AG09309 (cell line): ENCODE measurements around a stretch of chr12.

- RRBS = 2% methylated on average over 4 of the region's 15 CpGs
Measured at GRCh38 chr12:108691463-108692417, 39.6 kb downstream of the CORO1C start.

GRCh38 chr12:108692418-108692802, 38.9 kb downstream of the CORO1C start:
- RRBS = no CpG with 5 or more reads among the region's 3 CpGs

GRCh38 chr12:108784706-108785109, 53.4 kb upstream of the CORO1C start:
- RRBS = no CpG with 5 or more reads among the region's 2 CpGs

DNA sequence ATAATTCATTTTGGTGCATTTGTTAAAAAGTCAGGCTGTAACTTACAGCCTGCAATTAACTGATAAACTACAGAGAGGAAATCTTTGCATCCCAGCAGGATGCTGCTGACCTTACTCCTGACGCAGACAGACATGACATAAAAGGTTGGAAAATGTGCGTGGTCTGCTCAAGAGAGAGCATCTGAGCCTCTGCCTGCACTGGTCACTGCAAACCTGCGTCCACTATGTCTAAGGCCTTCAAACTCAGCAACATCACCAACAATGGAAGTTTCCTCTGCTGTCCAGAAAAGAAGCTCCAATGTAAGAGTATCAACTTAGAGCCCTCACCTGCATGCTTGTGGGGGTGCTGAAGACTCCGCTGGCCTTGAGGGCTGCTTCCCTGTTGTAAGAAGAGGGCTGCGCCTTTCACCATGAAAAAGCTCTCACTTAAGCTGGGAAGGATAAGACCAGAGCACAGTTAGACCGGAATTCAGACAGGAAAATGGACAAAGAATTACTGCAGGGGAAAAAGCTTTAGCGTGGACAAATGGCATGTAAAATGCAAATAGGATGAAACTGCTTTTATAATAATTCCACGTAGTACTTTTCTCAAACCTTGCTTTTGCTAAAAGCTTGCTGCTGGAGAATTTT, 34.3 kb downstream of the SSH1 start:
- RRBS = no CpG with 5 or more reads among the region's 8 CpGs

DNA sequence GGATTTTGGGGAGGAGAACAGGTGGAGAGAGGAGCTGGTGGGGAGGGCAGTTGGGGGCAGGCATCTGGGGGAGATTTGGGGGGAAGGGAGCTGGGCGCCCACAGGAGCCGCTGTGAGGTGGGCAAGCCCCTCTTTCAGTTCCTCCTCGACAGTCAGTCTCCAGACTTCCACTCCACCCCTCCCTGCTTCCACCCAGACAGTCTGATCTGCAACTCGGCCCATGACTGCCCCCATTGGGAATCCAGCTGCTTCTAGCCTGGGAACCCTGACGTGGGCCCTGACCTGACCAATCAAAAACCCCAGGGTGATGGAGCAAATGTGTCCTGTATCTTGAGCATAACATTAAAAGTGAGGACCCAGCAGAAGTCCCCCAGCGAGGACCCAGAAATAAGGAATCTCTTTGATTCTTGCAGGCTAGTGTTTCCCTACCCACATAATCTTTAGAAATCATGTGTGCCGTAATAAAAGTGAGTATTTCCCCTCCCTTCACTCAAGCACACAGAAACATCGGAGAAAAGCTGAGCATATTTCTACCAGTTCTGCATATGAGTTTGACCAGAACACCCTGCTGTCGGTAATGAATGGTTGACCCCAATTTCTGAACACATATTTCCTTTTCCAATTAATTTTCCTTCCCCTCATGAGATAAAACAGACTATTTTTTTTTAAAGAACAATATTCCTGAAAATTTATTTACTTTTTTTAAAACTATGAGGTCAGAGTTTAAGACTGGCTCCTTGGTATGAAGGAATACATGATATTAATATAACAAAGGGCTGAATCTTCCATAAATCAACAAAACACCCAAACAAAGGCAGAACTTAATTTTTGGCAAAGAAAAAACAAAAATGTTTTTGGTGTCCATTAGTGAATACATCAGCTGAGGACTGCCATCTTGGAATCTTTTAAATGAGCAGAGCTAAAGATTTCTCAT, 6.3 kb downstream of the SSH1 start:
- RRBS = no CpG with 5 or more reads among the region's 9 CpGs

DNA sequence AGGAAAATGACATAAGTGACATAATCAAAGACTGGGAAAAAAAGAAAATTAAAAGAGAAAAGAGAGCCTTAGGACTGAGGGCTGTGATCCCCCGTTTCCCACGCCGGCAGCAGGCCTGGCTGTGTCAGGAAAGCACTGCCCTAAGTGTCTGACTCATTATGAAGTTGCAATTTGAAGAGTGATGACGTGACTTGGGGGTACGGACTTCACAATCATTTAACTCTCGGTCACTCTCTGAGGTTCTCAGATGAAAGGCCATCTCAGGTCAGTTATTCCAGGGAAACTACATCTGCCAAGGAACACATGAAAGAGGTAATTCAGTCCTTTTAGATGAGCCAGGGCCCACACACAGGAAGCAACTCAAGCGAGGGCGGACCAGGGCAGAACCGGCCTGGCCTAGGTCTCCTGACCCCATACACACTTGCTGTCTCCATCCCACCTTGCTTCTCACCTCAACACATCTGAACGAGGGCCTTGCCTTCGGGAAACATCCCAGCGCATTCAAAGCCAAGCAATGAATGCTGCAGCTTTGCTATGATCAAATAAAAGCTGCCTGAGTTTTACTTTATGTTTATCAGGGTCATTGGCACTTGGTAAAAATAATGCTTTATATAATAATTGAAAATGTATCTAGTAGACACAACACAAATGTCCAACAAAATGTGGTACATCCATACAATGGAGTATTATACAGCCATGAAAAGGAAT, 2.8 kb downstream of the SSH1 start:
- RRBS = no CpG with 5 or more reads among the region's 12 CpGs

DNA sequence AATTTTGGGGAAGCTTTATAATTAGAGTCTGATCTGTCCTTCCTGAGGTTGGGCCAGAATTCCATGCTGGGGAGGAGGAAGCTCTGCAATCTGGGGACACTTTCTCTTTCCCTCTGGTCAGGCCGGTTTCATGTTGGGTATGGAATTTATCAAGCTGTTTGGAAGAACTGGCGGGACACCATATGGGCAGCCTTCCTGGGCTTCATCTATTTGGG, 54.4 kb downstream of the SVOP start:
- RRBS = no CpG with 5 or more reads among the region's 2 CpGs

- RRBS = 2% methylated on average over 8 of the region's 28 CpGs
Measured at GRCh38 chr12:109052727-109053469, 522 bp downstream of the USP30 start.

GRCh38 chr12:109085680-109086379, 7.4 kb downstream of the ALKBH2 start:
- RRBS = no CpG with 5 or more reads among the region's 15 CpGs

DNA sequence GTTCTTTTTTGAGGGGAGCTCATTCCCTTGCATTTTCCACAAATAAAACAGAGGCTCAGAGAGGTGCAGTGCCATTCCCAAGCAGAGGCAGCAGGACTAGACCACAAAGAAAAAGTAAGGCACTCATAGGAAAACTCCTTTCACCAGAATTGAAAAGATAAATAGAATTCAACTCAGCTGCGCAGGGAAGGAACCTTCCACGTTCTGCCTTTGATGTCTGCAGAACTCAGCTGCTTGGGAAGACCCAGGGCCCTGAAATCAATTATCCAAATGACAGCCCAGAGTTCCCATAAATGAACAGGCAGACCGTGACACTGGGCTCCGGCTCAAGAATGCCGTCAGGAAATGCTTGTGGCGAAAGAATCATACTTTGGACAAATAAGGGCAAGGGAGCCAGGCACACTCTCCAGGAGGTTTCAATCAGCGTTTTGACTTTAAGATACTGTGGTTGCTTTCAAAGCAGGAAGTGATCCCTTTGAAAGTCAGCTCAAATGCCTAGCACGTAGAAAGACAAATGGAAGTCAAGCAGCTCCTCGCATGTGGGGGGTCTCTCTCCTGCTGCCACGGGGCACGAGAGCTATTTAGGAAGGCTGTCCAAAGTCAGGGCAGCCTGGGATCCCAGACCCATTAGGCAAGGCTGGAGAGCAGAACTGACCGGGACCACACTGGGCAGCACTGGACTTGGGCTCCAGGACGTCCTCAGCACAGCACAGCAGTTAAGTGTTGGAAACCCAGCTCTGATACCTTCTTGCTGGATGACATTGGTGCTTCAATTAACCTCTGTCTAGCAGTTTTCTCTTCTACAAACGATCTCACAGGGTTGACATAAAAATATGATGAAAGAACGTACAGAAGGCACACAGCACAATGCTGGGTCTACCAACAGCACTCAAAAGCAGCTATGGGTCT, 13.9 kb downstream of the KCTD10 start:
- RRBS = no CpG with 5 or more reads among the region's 15 CpGs

- RRBS = no CpG with 5 or more reads among the region's 4 CpGs
Measured at GRCh38 chr12:109489161-109489563, 11.7 kb downstream of the UBE3B start.

DNA sequence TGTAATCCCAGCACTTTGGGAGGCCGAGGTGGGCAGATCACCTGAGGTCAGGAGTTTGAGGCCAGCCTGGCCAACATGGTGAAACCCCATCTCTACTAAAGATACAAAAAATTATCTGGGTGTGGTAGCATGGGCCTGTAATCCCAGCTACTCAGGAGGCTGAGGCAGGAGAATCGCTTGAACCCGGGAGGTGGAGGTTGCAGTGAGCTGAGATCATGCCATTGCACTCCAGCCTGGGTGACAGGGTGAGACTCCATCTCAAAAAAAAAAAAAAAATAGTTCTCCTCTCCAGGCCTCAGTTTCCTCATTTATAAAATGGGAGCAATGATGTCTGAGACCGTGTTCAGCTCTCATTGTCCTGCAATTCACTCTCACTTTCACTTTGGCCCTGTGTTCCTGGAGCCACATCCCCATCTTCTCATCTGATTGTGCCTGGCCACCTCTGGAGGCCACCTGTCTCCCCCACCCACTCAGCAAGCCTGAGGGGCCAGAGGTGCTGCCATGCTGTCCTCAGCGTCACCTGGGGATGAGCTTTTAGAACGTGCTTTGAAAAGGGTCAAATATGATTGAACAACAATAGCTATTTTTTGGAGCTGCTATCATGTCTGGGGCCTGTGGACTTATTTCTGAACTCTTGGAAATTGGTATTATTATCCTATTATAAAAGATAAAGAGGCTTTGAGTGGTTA, 21.0 kb downstream of the MMAB start:
- RRBS = no CpG with 5 or more reads among the region's 6 CpGs

- RRBS = no CpG with 5 or more reads among the region's 15 CpGs
Measured at GRCh38 chr12:109563643-109564039, 9.7 kb downstream of the MMAB start.

- RRBS = 9% methylated on average over 6 of the region's 23 CpGs
Measured at GRCh38 chr12:109714773-109715157, 1.1 kb downstream of the FAM222A start.

DNA sequence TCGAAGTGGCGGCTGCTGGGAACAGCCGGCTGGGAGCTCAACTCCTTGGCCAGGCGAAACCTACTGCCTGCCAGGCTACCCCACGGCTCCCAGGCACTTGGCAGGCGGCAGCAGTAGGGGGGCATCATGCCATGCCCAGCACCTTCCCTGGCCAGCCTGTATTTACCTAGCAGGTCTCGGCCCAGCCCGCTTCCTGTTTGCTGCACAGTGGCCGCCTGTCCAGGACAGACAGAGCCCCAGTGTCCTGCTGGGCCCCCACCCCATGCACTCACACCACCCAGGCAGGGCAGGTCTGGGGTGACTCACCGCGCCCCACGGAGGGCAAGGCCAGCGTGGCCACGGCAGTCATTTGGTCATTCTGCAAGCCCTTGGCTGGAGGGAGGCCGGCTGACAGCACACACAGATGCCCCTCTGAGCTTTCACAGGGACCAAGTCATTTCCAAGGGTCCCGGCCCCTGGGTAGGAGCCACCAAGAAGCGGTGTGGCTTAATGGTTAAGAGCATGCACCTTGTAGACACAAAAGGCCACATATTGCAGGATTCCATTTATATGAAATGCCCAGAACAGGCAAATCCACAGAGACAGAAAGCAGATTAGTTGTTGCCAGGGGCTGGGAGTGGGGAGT, 10.0 kb downstream of the TRPV4 start:
- RRBS = 22% methylated on average over 1 of the region's 17 CpGs

- RRBS = 96% methylated on average over 5 of the region's 23 CpGs
Measured at GRCh38 chr12:109831208-109832411, 1.6 kb downstream of the TRPV4 start.

GRCh38 chr12:109875385-109875963, 4.9 kb downstream of the GLTP start:
- RRBS = no CpG with 5 or more reads among the region's 3 CpGs

- RRBS = no CpG with 5 or more reads among the region's 8 CpGs
Measured at GRCh38 chr12:109878615-109879119, 1.7 kb downstream of the GLTP start.

GRCh38 chr12:109943747-109944449, 43.8 kb downstream of the TCHP start:
- RRBS = no CpG with 5 or more reads among the region's 10 CpGs

DNA sequence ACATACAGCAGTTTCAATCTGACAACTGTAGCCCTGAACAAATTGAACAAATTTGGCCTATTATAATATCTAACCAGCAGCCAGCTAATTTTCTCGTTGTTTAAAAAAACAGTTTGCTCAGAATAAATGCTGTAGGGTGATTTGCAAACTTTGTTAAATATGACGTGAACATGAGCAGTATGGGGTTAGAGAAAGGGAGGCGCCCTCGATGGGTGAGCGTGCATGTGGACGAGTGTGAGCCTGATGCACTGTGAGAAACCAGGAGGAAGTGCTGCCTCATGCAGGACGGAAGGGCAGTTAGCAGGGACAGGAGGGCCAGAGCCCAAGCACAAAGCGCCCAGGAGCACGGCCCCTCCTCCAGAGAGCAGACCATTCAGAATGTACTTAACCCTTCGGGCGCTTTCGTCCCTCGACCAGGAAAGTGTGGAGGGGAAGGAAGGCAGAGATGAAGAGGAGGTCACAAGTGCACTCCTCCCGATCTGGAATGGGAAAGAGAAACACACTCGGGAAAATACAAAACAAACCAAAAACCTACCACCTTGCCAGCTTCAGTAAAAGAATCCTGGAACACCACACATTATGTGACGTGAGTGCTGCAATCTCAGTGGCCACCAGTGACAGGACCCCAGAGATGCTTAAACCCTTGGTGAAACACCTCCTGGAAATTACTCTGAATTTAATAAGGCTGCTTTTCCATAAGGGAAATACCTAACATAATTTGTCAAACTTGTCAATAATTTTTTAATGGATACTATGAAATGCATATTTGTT, 45.0 kb downstream of the TCHP start:
- RRBS = no CpG with 5 or more reads among the region's 16 CpGs